Brain (tissue), 1 donor: ENCODE measurements around the gene TBC1D7.

DNA sequence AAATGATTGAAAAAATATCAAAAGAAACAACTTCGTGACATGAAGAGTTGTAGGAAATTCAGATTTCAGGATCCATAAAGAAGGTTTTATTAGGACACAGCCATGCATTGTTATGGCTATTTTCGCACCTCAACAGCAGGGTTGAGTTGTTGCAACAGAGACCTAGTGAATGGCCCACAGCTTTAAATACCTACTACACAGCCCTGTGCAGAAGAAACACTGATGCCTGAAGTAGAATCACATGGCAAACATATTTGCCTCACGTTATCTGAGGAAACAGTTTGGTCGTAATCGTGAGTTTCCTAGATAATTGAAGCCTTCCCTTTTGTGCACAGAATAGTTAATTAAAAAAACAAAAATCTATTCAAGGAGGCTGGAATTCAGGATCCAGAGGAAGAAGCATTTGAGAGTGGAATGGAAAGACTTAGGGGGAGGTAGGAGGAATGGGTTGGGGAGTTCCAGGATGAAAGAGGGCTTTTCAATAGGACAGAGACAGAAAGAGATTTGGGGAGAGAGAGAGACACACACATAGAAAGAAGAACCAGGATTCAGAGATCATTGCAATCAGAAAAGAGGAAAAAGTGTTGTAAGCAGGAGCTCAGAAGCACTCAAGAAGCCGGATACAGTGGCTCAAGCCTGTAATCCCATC is 55.2 kb downstream of the GCNT2 start:
- RRBS = no CpG with 5 or more reads among the region's 6 CpGs

GRCh38 chr6:10586097-10586907 is 65.2 kb downstream of the GCNT2 start:
- RRBS = no CpG with 5 or more reads among the region's 11 CpGs

GRCh38 chr6:11026177-11026843 is 17.8 kb downstream of the ELOVL2 start:
- RRBS = no CpG with 5 or more reads among the region's 8 CpGs

DNA sequence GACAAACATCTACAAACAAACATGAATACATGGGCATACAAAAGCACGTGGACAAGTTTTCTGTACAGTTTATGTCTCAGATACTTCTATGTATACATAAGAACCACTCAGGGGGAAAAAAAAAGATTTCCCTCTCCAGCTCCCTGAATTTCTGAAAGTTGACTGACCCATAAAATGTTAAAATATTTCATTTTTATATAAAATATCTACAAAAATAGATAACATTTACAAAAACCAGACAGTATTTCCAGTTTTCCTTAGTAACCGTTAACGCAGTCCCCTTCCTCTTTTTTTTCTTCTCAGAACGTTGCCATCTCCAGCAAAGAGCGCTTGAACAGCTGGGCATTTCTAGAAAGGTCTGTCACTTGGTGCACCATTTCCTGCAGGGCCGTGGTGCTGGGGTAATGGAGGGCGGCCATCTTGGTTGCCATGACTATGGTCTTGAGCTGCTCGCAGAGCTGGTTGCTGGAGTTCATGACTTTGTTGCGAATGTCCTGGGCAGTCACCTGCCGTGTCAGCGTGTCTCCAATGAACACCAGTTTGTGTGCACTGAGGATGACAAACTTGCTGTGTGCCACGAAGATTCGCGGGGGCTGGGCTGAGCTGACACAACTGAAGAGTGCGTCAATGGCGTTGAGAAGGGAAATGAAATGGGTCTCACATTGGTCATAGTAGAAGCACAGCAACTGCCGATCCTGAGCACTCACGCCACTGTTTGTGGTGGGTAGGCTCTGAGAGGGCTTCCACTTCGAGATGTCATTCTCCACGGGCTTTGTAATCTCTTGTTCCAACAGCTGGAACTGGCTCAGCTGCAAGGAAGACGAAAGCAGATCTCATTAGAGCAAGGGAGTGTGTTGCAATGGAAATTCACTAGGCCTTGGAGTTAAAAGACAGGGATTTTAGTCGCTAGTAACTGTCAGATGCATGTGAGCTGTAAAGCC is 47.3 kb downstream of the NEDD9 start:
- RRBS = no CpG with 5 or more reads among the region's 22 CpGs

DNA sequence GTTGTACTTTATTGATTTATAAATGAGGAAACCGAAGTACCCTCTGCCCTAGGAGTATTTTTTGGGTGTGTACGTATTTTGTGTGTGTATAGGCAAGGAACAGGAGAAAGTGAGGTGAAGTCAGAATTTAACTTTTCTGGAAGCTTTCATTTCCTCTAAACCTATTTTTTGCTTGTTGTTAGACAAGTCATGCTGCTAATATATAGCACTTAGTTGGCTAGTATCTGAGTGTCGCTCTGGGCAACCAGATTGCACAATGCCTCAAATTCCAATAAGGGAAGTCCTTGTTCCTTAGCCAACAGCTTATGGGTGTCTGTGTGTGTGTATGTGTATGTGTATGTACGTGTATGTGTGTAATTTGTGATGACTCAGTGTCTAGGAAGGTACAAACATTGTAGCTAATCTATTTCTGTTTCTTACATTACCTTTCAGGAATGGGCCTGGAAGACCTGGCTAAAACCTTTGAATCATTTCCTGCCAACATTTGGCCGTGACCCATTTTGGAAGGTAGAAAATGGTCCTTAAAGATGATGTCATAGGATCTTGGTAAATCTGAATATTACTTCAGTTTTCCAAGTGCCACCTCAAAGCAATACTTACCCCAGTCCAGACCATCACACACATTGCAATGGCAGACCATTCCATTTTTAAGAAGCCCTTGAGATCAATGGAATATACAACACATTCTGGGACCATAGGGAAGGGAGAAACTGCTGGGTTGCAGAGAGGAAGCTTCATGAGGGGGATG is 25.3 kb downstream of the NEDD9 start:
- RRBS = no CpG with 5 or more reads among the region's 5 CpGs

- RRBS = 29% methylated on average over 1 of the region's 8 CpGs
These were observed 16.6 kb downstream of the NEDD9 start for GRCh38 chr6:11215863-11216260.

DNA sequence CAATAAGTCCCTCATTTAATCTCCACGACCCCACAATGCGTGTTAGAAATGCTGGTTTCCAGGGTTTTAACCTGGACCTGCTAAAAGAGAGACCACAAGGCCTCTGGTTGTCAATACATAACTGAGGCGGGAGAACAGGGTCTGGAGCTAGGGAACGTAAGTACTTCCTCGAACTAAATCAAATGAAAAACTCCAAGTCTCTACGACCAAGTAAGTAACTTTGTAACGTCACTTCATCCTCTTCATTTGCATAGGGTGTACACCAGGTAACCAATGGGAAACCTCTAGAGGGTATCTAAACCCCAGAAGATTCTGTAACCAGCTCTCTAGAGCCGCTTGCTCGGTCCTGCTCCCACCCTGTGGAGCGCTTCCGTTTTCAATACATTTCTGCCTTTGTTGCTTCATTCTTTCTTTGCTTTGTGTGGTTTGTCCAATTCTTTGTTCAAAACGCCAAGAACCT is 133.5 kb upstream of the TMEM170B start:
- RRBS = no CpG with 5 or more reads among the region's 12 CpGs

DNA sequence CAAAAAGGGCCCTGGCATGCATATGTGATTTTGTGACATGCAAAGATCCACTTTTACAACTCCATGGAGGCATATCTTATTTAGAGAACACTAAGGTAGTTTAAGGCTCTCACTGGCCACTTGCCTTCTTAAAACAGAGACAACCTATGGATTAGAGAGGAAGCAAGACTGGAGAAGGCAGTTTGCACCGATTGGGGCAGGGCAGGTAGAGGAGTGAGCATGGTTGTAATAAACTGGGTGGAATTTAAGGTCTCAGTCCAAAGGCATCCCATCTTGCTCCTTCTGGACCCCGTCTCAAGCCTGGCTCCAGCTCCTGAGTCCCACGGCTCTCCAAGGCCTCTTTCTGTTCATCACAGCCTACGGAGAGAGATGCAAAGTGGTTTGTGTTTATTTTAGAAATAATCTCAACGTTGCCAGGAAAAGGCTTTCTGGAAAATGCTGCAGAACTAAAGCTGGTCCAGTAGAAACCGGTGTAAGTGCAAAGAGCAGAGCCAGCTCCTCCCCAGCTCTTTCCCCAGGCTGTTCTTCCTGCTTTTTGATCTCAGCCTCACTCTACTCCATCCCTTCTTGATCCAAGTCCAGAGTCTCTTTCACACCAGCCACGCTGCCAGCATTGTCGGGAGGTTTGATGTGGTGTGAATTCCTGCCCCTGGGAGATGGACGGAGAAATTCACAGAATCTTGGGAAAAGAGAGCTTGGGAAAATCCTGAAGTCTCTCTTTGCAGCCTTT is 69.7 kb downstream of the TMEM170B start:
- RRBS = no CpG with 5 or more reads among the region's 9 CpGs

DNA sequence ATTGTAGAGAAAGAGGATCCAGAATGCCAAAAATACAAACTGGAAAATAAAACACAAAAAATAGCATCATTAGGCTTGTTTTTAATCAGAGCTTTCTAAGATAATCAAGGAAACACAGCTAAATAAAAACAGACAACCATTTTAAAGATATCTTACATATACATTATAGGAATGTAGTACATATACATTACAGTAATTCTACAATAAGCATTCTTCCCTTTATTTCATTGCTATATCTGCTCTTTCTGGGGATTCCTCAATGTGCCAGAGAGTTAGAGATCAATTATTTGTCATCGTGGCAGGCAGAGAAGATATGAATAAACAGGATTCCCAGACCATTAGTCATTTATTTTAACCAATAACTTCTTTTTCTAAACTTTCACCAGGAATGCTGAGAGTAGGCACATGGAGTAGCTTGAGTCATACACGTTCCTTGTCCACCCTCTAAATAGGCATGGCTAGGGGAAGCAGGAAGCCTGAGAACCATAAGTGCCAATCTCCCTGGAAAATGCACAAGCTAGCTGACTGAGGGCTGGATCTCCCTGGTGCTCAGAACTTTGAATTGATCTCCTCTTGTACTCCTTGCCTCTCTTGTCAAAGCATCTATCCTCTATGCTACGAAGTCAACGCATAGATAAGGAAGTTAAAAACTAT is 12.1 kb downstream of the ADTRP start:
- RRBS = no CpG with 5 or more reads among the region's 4 CpGs

DNA sequence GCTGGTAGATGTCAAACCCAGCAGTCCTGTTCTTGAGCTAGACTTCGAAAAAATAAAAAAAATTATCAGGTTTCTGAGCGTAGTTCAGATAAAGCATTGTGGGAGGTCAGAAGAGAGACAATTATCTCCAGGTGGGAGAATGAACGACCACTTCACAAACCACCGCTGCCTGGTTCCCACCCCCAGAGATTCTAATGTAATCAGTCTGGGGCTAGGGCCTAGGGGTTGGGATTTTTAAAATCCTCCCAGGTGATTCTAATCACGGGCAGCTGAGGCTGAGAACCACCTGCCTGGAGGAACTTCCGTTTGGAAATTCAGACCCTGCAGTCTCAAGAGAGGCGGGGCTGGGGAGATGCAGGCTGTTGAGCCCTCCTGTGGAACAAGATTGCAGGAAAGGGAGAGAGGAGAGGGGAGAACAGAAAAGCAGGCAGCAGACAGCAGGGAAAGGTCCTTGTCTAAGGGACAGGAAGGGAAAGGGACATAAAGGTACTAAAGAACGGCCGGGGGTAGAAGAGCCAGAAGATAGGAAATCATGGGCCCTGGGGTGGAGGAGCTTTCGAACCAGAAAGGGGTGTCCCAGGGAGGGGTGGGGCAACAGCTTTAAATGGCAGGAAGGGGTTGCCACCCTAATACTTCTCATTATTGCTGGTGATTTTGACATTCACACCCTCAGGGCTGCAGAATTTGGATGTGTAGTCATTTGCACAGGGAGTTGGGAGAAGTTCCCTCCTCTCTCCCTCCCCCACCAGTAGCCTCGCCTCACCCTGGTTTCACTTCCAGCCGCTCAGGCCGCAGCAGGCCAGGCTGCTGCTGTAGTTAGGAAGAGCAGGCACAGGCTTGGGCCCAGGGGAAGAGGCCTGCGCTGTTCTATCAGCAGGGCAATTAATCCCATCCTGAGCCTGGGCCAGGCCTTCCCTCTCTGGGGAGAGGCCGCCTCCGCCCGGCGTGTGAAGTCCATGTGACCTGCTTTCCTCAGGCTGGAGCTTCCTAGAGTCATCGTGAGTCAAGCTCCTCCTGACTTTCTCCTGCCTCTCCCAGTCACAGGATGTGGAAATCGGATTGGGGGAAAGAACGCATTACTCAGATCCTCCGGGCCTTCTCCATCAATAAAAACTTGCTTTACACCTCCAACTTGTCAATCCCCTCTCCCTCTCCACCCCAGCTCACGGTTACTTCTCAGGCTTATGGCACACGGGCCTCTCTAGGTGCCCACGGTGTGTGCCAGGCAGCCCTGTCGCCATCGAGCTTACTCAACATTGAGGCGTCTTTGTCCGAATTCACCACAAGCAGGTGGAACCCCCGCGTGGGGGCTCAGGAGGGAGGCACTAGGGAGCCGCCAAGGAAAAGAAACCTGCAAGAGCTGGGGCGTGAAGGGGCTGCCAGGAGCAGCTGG is 8.1 kb downstream of the ADTRP start:
- RRBS = no CpG with 5 or more reads among the region's 33 CpGs

- RRBS = no CpG with 5 or more reads among the region's 2 CpGs
These were observed 31.3 kb upstream of the ADTRP start for GRCh38 chr6:11809810-11810419.

DNA sequence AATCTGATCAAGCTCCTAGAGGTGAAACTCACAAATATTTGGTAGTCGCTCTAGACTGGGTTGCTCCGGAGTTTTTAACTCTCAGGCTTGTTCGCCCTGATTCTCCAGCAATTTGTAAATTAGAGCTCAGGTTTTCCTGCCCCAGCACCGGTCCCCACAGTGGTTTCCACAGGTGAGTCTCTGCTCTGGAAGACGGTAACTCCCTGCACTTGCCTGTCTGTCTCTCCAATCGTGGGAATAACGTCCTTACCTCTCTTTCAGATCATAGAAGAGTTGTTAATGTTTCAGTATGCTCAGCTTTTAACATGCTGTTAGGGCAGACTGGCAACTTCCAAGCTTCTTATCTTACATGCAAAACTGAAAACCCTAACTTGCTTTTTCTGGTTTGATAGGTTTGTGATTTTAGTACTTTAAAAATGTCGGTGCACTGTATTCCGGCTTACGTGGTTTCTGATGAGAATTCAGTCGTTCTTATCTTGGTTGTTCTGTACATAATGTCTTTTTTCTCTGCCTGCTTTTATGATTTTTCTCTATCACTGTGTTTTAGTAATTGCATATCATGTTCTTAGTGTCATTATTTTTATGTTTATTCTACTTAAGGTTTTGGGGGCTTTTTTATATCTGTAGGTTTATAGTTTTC is 111.0 kb upstream of the HIVEP1 start:
- RRBS = 74% methylated on average over 3 of the region's 11 CpGs

DNA sequence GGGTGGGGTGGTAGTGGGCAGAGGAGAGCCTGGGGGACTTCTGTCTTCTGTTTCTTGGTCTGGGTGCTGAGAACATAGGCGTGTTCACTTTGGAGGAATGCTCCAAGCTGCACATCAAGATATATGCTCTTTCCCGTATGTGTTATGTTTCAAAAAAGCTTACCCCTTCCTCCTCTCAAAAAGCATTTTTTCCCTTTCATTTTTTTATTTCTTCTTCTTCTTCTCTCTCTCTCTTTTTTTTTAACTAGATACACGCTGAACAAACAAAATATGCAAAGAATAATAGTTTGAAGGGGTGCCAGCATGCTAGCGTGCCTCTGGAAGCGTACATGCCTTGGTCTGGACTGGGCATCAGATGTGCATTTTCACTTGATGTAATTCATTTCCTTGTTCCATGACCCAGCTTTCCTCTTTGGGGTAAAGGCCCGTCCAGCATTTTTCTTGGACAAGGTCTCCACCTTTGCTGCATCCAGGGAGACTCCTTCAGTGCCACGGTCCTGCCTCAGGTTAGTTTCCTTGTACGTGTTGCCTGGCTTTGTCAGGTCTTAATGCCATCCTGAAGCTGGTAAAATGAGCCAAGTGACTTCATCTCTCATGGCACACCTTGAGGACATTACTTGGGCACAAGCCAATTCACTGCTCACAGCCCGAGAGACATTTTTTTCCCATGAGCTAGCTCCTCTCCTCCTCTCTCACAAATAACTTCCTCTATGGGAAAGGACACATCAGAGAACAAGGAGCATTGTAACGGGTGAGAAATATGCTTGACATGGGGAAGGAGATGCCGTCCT is 23.8 kb downstream of the EDN1 start:
- RRBS = no CpG with 5 or more reads among the region's 11 CpGs

DNA sequence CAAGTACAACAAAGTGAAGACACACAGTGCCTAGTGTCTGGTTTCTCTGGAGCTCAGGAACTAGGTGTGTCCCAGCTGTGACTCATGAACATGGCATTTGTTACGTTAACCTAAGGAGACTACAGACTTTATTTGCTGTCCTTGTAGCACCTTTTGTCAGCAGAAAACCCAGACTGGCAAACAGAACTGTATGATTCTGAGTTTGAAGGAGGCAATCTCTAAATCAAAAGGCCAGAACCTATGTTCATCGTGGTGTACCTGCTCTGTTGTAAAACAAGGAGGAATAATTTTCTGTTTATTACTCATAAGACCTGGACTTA is 34.1 kb downstream of the EDN1 start:
- RRBS = no CpG with 5 or more reads among the region's 2 CpGs

GRCh38 chr6:12339767-12340454 is 49.8 kb downstream of the EDN1 start:
- RRBS = no CpG with 5 or more reads among the region's 11 CpGs

- RRBS = no CpG with 5 or more reads among the region's 4 CpGs
These were observed 64.5 kb downstream of the EDN1 start for GRCh38 chr6:12354591-12355058.

DNA sequence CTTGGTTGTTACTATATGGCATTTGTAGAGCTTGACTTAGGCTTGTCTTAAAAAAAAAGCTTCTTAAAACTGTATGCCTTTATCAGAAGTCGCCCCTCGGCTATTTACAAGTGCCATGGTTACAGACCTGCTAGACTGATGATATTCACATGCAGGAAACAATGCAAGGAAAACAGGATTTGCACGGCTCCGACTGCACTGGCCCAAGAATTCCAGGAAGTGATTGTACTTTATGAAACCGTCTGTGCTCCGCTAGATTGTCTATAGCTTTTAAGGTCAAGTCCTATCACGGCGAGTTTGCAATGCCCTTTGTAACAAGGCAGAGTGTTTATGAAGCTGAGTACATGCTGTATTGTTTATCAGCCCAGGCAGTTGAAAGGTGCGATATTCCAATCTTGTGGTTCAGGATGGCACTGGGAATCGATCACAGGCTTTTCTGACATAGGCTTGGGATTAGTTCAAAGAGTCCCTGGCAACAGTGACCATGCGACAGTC is 131.5 kb upstream of the PHACTR1 start:
- RRBS = no CpG with 5 or more reads among the region's 11 CpGs

GRCh38 chr6:13328023-13329082 is at the start of gene TBC1D7:
Gene TBC1D7 (minus strand): TSS chr6:13328537.
- RRBS = 1% methylated on average over 36 of the region's 66 CpGs

- RRBS = no CpG with 5 or more reads among the region's 6 CpGs
These were observed 11.9 kb upstream of the TBC1D7 start for GRCh38 chr6:13340223-13340642.